Skeletal muscle satellite cell (primary cell): ENCODE data around the gene RADIL.

- CAGE, long polyA plus RNA, result no peak
Observed at GRCh38 chr7:2533503-2533857, 13.9 kb downstream of the LFNG start.

GRCh38 chr7:2543434-2543968 is 11.8 kb downstream of the BRAT1 start:
- CAGE, long polyA plus RNA, result no peak

DNA sequence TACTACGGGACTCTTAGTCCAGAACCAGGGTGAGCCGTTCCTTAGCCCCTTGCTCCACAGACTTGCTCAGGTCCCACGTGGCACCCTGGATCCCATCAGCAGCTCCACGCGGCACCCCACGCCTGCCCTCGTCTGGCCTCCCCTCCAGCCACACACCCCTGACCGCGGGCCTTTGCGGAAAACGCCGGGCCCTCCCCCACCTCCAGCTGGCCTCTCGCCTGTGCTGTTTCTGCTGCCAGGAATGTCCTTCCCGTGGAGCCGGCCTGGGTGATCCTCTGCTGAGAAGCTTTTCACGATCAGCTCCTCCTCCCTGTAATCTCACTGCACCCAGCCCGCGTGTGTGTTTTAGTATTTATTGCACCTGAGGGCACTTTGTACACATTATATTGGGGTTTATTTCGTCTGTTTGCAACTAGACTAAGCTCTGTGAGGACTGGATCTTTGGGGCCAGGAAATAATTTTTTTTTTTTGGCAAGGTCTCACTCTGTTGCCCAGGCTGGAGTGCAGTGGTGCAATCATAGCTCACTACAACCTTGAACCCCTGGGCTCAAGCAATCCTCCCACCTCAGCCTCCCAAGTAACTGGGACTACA is 10.6 kb upstream of the TTYH3 start:
- CAGE, long polyA plus RNA, result no peak

GRCh38 chr7:2621980-2622768 is 9.6 kb upstream of the TTYH3 start:
- CAGE, long polyA plus RNA, result no peak

- CAGE, long polyA plus RNA, result no peak
Observed at GRCh38 chr7:2645019-2645719, 13.4 kb downstream of the TTYH3 start.

DNA sequence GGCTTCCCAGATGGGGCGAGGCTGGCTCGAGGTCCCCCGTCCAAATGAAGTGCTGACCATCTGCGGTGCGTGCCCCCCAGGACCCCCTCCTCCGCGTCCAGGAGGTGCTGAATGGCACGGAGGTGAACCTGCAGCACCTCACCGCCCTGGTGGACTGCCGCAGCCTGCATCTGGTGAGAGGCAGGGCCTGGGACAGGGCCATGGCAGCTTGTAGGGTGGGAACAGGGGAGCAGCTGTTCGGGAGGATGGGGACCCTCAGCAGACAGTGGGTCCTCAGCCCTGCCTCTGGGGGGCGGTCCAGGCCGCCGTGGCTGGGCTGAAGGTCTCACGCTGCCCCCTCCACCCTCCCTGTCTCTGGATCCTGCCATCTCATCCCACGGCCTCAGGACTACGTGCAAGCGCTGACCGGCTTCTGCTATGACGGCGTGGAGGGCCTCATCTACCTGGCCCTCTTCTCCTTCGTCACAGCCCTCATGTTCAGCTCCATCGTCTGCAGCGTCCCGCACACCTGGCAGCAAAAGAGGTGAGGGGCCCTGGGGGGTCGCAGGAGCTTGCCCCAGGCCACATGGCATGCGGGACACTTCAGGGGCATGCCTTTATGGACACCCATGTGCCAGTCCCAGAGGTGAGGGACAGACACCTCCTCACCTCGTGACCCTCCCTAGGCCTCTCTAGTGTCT is 24.4 kb downstream of the TTYH3 start:
- CAGE, long polyA plus RNA, result no peak

GRCh38 chr7:2661951-2662429 is 26.0 kb upstream of the AMZ1 start:
- CAGE, long polyA plus RNA, result no peak

DNA sequence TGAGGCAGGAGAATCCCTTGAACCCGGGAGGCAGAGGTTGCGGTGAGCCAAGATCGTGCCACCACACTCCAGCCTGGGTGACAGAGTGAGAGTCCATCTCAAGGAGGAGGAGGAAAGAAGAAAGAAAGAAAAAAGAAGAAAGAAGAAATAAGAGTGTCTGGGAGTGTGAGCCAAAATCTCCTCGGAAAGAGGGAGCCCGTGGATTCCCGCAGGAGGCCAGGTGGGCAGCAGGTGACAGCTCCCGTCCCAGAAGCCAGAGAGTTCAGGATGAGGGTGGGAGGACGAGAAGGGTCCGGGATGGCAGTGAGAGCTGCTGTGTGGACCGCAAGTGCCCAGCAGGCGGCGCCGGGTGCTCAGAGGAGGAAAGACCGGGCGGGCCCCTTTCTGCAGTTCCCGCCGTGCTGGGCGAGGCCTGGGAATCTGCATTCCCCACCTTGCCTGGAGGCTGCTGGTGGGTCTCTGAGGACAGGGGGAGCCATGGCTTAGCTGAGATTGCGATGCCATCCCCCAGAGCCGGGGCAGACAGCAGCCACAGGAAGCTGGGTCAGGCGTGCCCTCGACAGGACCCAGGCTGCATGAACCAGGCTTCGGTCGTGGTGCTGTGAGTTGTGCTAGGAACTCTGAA is 17.1 kb upstream of the AMZ1 start:
- CAGE, long polyA plus RNA, result no peak

- CAGE, long polyA plus RNA, result no peak
Observed at GRCh38 chr7:2724964-2725845, 37.2 kb downstream of the AMZ1 start.

DNA sequence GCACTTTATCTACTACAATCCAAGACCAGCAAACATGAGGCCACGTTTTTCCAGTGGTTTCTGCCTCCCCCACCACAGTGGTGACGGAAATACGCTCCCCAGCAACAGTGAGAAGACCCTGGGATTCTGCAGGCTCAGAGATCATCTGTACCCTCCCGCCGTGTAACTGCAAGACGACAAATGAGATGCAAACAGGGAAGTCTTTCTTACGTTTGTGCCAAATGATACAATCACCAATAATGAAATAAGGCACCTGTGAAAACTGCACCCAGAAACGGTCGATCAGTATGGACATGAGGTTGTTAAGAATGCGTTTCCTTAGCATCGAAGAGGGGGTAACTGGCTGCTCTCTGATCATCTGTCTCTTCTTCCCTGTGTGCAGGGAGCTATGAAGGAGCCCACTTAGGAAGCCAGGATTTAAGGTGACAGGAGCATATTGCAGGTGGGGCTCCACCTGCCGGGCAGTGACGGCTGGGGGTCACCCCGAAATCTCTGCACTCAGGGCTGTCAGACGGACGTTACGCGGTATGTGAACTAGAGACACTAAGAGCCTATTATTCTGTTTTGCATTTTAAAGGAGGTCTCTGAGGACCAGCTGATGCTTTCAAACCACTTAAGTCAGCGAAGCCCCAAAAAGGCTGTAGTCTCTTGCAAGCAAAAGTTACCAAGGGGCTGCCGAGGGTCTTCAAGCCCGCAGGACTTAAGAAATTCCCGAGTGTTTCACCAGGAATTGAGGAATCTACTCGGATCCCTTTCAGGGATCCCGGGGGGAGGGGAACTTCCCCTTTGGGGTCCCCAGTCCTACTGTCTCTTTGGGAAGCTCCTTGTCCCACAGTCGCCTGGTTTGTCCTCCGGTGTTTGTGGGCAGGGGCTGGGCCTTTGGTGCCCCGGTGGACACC is 64.4 kb downstream of the CARD11 start:
- CAGE, long polyA plus RNA, result no peak

DNA sequence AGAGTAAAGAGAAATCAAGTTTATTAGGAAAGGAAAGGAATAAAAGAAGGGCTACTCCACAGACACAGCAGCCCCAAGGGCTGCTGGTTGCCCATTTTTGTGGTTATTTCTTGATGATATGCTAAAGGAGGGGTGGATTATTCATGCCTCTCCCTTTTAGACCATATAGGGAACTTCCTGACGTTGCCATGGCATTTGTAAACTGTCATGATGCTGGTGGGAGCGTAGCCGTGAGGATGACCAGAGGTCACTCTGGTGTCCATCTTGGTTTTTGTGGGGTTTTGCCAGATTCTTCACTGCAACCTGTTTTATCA is 115.4 kb upstream of the CARD11 start:
- CAGE, long polyA plus RNA, result no peak

- CAGE, long polyA plus RNA, result no peak
Observed at GRCh38 chr7:3282329-3282760, 18.7 kb upstream of the SDK1 start.

DNA sequence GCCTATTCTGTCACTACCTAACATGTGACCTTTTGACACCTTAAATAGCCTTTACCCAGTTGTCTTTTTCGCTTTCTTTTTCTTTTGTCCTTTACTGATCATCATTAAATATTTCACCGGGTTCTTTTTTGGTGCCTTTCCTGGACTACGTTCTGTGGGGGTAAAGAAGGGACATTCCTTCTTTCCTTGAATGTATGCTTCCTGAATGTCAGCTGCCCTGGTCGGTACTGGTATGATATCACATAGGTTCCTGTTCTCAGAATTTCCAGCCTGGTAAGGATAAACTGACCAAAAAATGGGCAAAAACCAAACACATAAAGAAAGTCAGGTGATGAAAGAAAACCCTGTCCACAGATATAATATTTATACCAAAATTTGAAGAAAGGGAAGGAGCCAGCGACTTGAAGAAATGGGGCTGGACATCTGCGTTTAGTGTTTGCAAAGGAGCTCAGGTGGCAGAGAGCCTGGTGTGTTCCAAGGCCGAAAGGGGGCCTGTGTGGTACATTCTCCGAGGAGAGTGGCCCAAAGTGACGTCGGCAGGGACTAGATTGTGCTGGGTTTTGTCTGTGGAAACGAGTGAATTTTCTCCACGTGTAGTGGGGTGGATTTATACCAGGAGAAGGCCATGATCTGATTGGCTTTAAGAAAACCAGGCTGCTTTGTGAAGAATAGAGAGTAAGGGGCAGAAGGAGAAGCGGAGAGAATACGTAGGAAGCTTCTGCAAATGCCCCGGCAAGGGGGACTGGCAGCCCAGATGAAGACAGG is 358.2 kb downstream of the SDK1 start:
- CAGE, long polyA plus RNA, result no peak

GRCh38 chr7:4416350-4416637 is 265.8 kb upstream of the FOXK1 start:
- CAGE, long polyA plus RNA, result no peak

GRCh38 chr7:4641083-4641545 is 41.0 kb upstream of the FOXK1 start:
- CAGE, long polyA plus RNA, result no peak

- CAGE, long polyA plus RNA, result no peak
Observed at GRCh38 chr7:4711707-4712318, 29.7 kb downstream of the FOXK1 start.

DNA sequence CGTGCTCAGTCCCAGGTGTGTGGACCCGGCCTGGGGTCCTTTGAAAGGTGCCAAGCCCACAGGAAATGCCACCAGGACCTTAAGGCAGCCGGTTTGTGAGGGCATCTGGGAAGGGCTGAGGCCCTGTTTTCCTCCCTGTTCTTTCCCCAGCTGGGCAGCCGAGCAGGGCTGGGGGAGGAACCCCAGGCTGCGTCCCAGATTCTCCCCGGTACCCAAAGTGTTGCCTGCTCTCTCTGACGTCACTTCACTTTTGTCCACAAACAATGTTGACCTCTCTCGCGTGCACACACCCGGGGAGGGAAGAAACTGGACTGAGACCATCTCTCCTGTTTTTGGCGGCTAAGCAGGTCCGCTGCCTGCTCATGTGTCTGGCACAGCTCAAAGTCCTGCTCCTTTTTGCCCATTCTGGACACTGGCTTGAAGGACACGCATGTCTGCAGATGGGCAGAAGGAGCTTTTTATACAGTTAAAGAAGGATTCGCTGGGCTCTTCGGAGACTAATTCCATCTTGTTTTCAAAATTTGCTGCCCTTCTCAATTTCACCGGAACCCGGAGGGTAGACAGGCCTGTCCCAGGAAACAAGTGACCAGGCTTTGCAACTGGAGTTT is 37.4 kb downstream of the PAPOLB start:
- CAGE, long polyA plus RNA, result no peak

- CAGE, long polyA plus RNA, result no peak
Observed at GRCh38 chr7:4881876-4882044, 1.8 kb downstream of the RADIL start.

- CAGE, long polyA plus RNA, result no peak
Observed at GRCh38 chr7:4882815-4883901, at the start of gene RADIL. RADIL (minus strand) TSS chr7:4883716.

- CAGE, long polyA plus RNA, result no peak
Observed at GRCh38 chr7:5121176-5121506, 68.9 kb upstream of the WIPI2 start.